Spleen (tissue), 7 donors: ENCODE data around the gene GPR31.

GRCh38 chr6:164929617-164930152, 379.7 kb downstream of the C6orf118 start:
- PRO-cap, 4 experiments, result no peak in any of the 4 experiments
- RAMPAGE, long total RNA, 4 experiments, result no peak in any of the 4 experiments

GRCh38 chr6:166305826-166306209, 2.4 kb downstream of the PRR18 start:
- PRO-cap, 4 experiments, result no peak in any of the 4 experiments
- RAMPAGE, long total RNA, 4 experiments, result no peak in any of the 4 experiments

- PRO-cap, 4 experiments, result no peak in any of the 4 experiments
- RAMPAGE, long total RNA, 4 experiments, result no peak in any of the 4 experiments
Measured at GRCh38 chr6:166418860-166419118, 36.0 kb upstream of the MPC1 start.

DNA sequence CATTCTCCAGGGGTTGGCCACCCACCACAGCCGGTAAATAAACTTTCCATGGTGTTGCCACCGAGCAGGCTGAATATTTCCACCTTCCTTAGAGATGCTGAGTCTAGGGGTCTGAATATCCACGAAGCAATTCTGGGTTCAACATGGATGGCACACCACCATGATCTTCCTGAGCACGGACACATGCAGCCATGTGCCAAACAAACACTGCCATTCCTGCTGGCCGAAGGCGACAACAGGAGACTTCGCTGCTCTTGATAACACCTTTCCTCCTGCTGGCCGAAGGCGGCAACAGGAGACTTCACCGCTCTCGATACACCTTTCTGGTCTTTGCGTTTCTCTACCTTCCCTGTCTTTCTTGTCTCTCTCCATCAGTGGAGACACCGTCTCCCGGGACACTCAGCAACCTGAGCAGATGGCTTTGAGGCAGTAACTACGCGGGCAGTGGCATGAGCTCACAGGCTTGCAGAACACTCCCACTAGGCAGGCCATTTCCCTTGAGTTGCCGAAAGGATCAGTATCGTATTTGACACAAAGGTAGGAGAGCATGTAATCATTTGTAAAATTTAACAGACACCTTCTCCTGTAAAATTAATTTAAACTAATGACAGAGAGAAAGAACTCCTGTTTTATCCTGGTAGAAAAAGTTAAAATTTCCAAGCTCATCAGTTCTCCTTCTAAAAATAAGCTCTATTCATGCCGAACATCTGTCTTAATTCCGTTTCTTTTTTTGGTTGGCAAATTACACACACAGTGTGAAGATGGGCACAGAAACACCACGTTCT, 55.0 kb upstream of the MPC1 start:
- PRO-cap, 4 experiments, result no peak in any of the 4 experiments
- RAMPAGE, long total RNA, 4 experiments, result no peak in any of the 4 experiments

DNA sequence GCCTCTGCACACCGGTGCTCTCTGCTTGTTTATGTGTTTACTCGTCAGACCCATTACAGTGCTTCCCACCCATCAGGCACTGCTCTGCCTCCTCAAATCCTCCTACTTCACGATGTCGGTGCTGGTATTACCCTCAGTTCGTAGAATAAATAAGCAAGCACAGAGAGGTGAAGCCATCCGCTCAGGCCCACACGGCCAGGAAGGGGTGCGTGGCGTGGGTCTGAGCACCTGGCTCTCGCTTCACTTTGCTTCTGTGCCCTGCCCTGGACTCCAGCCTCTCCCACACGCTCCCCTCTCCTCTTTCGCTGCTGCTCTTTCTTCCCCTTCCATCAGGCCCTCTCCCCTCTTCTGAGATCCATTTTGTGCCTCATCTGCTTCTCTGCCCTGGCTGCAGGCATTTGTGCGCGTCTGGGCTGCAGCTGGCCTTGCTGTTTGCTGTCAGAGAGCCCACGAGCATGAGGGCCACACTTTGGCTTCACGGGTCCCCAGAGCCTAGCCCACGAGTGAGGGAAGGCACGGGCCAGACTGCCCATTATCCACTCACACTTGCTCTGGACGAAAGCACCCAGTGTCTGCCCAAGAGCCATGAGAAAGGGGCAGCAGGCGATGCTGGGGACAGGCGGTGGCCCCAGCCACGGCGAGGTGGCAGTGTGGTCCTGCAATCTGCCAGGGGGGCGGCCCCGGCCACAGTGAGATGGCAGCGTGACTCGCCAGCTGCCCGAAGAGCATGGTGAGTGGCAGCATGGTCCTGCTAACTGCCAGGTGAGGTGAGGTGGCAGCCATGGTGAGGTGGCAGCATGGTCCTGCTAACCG, 96.2 kb upstream of the MPC1 start:
- PRO-cap, 4 experiments, result no peak in any of the 4 experiments
- RAMPAGE, long total RNA, 4 experiments, result no peak in any of the 4 experiments

DNA sequence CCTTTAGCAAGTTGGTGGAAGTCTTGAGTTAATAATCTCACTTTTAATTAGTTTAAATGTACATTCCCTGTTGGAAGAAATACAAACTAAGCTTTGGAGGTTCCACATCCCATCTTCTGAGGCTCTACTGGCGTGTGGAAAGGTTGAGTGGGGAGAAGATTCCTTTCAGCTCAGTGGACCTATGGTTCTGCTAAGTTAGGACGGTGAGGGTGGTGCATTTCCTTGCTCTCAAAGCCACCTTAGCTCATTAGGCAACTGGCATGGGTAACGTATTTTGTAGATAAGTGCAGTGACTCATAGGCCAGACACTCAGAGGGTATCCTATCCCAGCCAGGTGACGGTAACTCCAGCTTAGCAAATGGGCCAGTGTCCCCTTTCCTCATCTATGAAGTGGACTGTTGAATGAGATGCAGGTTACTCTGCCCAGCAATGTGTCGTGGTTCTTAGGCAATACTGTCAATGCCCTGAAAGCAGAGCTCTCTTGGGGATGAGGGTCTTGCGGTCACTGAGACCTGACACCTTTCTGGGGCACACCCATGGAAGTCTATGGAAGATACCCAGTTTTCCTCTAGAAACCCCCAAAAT, 3.7 kb downstream of the RPS6KA2 start:
- PRO-cap, 4 experiments, result no peak in any of the 4 experiments
- RAMPAGE, long total RNA, 4 experiments, result no peak in any of the 4 experiments

GRCh38 chr6:166656733-166657259, 29.7 kb upstream of the RPS6KA2 start:
- PRO-cap, 4 experiments, result peak in 1 of 4 experiments; most common plus-strand start chr6:166657078 (in 1); most common minus-strand start chr6:166656919 (in 1)
- RAMPAGE, long total RNA, 4 experiments, result no peak in any of the 4 experiments

DNA sequence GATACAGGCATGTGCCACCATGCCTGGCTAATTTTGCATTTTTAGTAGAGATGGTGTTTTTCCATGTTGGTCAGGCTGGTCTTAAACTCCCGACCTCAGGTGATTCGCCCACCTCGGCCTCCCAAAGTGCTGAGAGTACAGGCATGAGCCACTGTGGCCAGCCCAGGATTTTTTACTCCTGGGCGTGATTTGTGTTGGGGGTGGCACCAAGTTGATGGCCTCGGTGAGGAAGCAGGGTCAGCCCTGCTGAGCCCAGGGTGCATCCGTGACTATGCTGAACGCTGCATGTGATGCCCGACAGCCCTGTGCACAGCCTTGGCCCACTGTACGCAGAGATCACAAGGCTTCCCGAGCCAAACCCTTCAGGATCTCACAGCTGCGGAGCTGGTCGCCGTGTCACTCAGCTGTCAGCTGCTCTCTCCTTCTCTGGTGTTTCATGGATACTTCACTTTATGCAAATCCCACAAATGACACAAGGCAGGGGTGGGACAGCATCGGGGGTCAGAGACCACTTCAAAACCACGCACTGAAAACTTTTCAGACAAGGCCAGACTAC, 31.0 kb upstream of the RPS6KA2 start:
- PRO-cap, 4 experiments, result peak in 4 of 4 experiments; most common plus-strand start position 356 of the sequence (in 4); most common minus-strand start position 174 of the sequence (in 3)
- RAMPAGE, long total RNA, 4 experiments, result no peak in any of the 4 experiments

GRCh38 chr6:166931023-166931571, 25.3 kb downstream of the RNASET2 start:
- PRO-cap, 4 experiments, result no peak in any of the 4 experiments
- RAMPAGE, long total RNA, 4 experiments, result no peak in any of the 4 experiments

DNA sequence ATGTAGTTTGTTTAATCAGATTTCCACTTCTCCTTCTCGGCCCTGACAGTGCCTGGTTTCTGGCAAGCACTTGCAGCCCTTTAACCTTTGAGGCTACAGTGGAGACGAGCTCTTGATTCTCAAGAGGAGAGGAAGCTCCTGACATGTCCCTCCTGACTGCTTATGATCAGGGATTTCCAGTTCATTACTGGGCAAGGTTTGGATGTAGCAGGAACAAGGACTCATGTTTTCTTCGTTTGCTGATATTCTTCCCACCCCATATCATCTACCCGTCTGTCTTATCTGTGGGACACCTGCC, 31.1 kb downstream of the CEP43 start:
- PRO-cap, 4 experiments, result no peak in any of the 4 experiments
- RAMPAGE, long total RNA, 4 experiments, result no peak in any of the 4 experiments

DNA sequence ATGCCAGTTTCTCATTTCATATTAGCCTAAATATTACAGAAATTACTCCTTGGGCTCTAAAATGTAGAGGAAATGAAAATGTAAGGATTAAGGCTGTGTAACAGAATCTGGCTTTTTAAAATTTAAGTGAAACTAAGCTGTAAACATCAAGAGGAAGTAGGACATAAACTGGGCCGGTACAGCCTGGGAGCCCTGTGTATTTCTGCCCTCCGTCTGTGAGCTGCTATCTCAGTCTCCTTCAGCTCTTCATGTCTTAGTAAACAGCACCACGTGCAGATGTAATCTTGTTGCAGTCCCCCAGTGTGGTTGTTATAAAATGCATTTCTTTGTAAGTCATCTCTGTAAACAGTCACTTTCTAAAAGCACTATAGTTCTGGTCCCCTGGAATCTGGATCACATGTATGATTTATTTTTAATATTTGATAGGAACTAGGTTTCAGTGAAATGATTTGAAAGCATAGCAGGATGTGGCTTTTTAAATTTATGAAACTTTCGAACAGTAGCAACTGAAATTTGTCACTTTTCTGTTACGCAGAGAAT, 42.1 kb downstream of the CEP43 start:
- PRO-cap, 4 experiments, result no peak in any of the 4 experiments
- RAMPAGE, long total RNA, 4 experiments, result no peak in any of the 4 experiments

- PRO-cap, 4 experiments, result peak in 2 of 4 experiments; most common plus-strand start chr6:167119883 (in 1); most common minus-strand start chr6:167119604 (in 1)
- RAMPAGE, long total RNA, 4 experiments, result no peak in any of the 4 experiments
Measured at GRCh38 chr6:167119366-167120094, 3.4 kb upstream of the CCR6 start.

DNA sequence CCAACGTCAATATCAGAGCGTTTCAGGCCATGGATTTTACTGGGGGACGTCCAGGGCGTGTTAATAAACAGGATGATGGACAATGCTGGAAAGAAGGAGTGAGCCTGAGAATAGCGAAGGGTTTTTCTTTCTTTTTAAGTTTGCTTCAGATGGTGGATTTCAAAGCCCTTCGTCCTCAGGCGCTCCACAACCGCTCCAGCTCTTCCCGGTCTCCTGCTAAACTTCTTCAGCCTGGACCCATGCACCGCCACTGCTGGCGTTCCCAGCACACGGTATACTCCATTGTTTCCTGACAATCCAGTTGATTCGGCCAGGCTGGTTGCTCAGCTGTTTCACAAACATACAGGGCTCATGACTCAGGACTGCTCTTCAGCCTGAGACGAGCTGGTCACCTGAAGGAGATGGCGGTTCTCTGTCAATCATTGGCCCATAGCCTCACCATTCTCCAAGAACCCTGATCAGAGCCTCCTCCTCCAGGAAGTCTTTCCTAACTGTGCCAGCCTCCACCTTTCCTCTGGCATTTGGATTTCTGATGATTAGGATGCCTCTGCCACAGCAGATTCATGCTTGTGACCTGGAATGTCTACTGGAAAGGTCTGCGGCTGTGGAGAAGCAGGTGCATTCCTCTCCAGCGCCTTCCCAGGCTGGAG, 12.0 kb downstream of the CCR6 start:
- PRO-cap, 4 experiments, result no peak in any of the 4 experiments
- RAMPAGE, long total RNA, 4 experiments, result no peak in any of the 4 experiments

DNA sequence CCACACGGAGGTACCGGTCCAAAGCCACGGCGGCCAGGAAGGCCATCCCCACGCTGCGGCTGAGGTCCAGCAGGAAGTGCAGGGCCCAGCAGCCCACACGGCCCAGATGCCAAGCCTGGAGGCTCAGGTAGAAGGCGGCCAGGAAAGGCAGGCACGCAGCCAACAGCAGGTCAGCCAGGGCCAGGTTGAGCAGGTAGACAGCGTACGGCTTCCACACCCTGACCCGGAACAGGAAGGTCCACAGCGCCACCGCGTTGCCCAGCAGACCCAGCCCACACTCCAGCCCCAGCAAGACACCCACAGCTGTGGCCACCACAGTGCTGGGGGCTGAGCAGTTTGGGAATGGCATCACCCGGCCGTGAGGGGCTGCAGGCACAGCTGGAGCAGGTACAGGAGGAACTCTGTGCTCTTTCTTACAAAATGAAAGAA, 283 bp downstream of the GPR31 start:
- PRO-cap, 4 experiments, result no peak in any of the 4 experiments
- RAMPAGE, long total RNA, 4 experiments, result no peak in any of the 4 experiments

- PRO-cap, 4 experiments, result no peak in any of the 4 experiments
- RAMPAGE, long total RNA, 4 experiments, result no peak in any of the 4 experiments
Measured at GRCh38 chr6:167157912-167158248, at the start of gene GPR31. Gene GPR31 (minus strand): TSS chr6:167157980.

- PRO-cap, 4 experiments, result no peak in any of the 4 experiments
- RAMPAGE, long total RNA, 4 experiments, result no peak in any of the 4 experiments
Measured at GRCh38 chr6:167238084-167238483, 53.0 kb upstream of the UNC93A start.

GRCh38 chr6:167342074-167342529, 17.2 kb downstream of the TTLL2 start:
- PRO-cap, 4 experiments, result no peak in any of the 4 experiments
- RAMPAGE, long total RNA, 4 experiments, result no peak in any of the 4 experiments

GRCh38 chr6:167494812-167495221, 169.9 kb downstream of the TTLL2 start:
- PRO-cap, 4 experiments, result no peak in any of the 4 experiments
- RAMPAGE, long total RNA, 4 experiments, result no peak in any of the 4 experiments

DNA sequence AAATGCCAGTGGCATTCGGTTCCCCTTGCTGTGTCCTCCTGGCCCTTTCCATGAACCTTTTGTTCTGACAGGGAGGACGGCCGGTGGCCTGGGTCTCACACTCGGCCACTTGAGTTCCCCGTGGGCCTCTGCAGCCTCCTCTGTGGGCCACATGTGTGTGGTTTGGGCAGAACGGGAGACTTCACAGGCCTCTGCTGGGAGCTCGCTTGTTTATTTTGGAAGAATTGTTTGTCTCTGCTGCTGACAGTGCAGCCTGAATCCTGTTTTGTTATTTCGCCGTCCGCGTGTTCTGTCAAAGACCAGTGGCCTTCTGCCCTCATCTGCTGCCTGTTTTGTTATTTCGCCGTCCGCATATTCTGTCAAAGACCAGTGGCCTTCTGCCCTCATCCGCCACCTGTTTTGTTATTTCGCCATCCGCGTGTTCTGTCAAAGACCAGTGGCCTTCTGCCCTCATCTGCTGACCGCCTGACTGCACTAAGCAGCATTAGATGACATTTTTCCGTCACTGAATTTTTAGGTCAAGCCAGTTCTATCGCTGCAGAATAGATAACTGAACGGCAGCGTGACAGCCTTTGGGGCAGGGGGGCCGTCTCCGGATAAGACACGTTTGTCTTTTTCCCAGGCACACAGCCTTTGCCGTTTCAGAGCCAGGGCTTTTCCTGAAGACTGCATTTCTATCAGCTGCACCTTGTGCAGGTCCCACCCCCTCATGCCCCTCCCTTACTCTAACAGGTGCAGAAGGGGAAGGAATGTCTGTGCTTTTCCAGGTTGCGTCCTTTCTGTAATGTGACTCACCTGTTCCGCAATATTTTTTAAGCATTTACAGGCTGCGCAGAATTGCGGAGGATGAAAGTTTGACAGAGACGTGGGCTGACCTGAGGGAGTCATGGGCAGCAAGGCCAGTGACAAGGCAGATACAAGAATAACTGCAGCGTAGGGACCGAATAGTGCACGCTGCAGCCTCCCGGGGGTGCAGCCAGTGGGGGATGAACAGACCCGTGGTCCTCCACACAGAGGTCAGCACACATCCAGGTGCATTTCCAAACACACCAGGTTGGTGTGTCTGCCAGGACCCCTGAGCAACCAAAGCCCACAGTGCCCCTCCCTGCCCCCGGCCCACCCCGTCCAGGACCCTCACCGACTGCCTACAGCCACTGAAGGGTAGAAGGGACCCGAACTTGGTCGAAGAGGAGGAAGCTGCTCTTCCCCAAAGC, 158.4 kb upstream of the AFDN start:
- PRO-cap, 4 experiments, result no peak in any of the 4 experiments
- RAMPAGE, long total RNA, 4 experiments, result no peak in any of the 4 experiments

DNA sequence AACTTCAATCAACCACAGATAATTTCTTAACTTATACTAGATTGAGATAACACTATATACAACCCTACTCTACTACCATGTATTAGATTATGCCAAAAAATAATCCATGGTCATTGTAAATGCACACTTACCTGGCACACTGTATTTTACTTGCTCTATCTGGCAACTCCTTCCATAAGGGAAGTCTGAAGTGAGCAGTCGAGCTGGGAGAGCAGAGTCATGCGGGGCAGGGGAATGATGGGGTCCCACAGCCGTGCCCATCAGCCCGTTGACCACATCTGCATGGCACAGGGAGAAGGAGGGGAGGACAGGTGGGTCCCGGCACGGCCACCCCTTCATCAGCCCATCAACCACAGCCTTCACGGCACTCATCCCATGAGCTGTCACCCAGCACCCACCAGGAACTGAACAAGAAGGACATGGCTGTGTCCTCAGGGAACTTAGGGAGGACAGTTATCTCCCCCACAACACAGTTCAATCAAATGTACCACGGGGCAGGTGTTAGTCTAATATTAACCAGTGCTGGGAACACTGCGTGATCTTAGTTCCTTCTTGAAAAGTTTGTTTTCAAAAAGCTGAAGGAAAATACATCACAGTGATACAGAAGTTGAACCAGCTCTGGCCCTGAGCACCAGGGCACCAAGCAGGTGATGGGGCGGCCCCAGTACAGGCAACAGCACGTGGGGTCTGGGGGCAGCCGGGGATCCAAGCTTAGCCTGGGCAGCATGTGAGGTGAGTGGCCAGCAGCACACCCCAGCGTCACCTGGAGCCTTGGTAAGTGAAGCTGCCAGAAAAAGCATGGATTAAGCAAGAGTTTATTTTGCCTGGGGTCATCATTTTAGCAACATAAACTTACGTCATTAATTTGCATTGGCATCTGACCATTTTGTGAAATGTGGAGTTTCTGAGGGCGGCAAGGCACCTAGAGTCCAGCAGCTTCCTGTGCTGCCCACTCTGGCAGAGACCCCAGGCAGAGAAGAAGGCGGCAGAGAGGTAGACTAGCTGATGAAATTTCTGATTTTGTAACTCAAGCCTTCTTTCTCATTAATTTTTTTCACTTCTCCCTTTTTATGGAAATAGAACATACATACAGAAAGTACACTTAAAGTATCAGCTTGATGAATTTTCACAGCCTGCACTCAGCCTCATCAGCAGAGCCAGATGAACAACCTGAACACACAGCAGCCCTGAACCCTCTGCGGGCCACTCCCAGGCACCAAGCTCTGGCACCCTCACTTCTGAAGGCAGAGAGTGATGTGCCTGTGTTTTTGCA, 35.5 kb upstream of the AFDN start:
- PRO-cap, 4 experiments, result no peak in any of the 4 experiments
- RAMPAGE, long total RNA, 4 experiments, result no peak in any of the 4 experiments